Measurements from ENCODE around the gene MAOA.

GRCh38 chrX:41033635-41033839, 51.7 kb upstream of the USP9X start:
- RRBS = no CpG with 5 or more reads among the region's 3 CpGs

DNA sequence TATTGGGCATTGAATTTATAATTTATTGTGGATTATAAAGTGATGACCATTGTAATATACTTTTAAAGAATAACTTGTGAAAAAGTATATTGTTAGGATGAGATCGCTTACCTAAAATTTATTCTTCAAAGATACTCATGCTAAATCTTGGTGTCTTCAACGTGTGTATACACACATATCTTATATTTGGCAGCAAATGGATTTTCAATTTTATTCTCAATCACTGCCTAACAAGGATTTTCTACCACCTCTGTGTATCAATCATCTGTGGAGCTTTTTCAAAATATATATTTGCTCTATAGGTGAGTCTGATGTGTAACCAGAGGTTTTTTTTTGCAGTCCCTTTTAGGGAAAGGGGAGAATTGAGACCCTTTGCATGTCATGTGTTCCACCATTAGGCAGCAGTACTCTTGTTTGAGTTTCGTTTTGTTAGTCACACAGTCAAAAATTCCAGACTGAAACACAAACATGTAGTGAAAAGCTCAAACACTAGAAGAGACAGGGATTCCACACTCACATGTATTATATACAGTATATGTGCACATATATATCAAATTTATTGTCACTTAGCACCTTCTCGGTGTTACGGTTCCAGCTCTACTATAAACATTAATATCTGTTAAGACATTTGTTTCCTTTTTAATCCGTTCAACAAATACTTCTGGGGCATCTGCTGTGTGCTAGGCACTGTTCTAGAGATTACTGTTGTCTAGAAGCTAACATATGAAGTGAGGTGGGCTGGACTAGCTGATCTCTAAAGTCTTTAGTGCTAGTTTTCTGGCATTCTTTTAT, 5.3 kb downstream of the USP9X start:
- RRBS = no CpG with 5 or more reads among the region's 6 CpGs

GRCh38 chrX:41101382-41101604, 16.0 kb downstream of the USP9X start:
- RRBS = no CpG with 5 or more reads among the region's 5 CpGs

DNA sequence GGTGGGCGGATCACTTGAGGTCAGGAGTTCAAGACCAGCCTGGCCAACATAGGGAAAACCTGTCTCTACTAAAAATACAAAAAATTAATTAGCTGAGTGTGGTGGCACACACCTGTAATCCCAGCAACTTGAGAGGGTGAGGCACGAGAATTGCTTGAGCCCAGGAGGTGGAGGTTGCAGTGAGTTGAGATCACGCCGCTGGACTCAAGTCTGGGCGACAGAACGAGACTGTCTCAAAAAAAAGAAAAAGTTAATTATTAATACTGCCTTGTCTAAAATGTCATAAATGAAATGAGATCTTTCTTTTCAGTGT, 17.1 kb downstream of the USP9X start:
- RRBS = no CpG with 5 or more reads among the region's 6 CpGs

DNA sequence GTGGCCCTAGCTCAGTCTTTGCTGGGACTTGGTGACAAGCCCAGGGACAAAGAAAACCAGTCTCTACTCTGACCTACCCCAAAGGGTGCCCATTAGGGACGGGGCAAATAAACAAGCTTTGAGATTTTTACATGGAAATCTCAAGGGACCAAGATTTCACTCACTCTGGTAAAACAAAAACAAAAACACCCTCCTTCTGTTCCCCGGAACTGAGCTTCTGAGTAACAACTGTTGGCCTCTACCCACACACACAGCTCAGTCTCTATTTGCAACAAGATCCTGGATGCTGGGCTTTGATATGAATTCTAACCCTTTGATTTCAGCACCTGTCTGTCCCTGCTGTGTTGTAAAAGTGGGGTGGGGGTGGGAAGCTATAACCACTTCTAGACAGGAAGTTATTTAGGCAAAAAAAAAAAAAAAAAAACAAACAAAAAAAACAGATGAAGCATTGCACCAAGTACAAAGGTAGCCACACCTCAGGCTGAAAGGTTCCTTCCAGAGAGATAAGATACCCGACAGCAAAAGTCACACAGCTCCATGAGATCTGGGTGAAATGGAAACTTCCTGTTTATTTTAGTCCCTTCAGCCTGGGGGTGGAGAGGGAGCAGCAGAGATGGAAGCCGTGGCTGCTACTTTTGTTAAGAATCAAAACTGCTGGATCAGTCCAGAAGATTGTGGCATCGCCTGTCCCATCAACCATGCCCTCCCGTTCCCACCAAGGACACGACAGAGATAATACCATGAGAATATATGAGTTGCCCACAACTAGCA, 49.2 kb downstream of the DDX3X start:
- RRBS = no CpG with 5 or more reads among the region's 7 CpGs

DNA sequence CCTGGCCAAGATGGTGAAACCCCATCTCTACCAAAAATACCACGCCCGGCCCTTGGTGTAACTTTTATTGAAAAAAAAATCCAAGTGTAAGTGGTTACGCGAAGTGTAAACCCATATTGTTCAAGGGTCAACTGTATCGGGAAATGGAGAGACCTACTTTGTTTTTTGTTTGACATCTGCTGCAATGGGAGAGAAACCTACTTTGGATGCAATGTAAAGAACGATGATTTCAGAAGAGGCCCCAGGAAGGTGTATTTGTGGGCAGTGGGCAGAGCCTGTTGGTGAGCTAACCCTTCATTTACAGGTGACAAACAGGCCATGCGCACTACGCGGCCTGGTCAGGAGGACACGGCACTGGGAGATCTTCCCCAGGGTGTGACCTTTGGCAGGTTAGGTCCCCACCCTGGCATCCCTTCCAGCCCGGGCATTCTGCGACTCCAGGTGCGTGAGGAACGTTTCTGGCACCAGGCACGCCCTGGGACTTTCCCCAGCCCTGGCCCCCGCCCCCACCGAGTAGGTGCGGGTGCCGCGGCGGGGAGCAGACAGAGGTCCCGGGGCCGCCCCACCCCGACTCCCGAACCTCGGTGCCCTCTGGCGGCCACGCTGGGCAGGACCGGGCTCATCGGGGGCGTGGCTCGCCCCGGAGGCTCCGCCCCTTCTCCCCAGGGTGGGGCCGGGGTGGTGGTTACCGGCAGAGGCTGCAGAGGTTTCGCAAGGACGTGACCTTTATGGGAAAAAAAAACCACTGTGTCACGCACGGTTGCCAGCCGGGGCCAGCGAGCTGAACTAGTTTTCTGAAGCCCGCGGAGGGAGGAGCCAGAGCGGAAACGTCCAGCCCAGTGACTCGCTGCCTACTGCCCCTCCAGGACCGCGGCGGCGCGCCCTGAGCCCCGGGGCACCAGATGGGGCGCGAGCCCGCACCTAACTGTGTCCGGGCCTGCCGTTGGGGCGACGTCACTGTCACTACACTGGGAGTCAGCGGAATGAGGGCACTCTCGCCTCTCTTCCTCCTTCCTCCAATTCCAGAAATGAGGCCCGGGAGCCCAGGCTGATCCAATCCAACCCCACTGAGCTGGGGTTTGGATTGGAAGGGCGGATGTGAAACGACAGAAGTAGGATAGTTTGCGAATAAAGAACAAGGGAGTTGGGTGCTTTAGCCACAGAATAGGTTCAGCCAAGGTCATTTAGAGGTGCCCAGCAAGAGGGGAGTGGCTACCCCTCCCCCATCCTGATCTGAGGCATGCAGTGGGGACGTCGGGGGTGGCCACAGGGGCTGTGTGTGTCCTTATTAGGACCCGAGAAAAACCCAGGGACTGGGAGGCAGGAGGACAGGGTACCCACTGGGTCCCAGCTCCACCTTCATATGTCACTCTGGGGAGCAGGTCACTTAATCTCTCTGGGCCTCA, 4.9 kb upstream of the NYX start:
- RRBS = 5% methylated on average over 28 of the region's 69 CpGs

GRCh38 chrX:41491503-41492082, 44.5 kb downstream of the NYX start:
- RRBS = no CpG with 5 or more reads among the region's 9 CpGs

GRCh38 chrX:41556786-41557448, 109.8 kb downstream of the NYX start:
- RRBS = no CpG with 5 or more reads among the region's 3 CpGs

GRCh38 chrX:41559305-41560165, 112.4 kb downstream of the NYX start:
- RRBS = no CpG with 5 or more reads among the region's 7 CpGs

GRCh38 chrX:41560923-41561449, 113.8 kb downstream of the NYX start:
- RRBS = no CpG with 5 or more reads among the region's 2 CpGs

DNA sequence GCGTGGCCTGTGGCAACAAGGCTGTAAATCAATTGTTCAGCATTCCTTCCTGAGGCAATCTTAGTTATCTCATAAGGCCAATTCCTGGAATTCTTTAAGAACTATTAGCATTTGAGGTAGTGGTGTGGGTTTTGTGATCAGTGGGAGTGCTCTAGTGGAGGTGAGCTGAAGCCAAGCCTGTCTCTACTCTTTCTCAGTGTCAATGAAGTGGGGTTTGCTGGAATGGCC, 5.1 kb upstream of the GPR82 start:
- RRBS = no CpG with 5 or more reads among the region's 1 CpG

- RRBS = no CpG with 5 or more reads among the region's 3 CpGs
Observed at GRCh38 chrX:41764186-41765076, 40.5 kb downstream of the GPR82 start.

- RRBS = no CpG with 5 or more reads among the region's 4 CpGs
Observed at GRCh38 chrX:42944134-42944903, 166.4 kb upstream of the PPP1R2C start.

DNA sequence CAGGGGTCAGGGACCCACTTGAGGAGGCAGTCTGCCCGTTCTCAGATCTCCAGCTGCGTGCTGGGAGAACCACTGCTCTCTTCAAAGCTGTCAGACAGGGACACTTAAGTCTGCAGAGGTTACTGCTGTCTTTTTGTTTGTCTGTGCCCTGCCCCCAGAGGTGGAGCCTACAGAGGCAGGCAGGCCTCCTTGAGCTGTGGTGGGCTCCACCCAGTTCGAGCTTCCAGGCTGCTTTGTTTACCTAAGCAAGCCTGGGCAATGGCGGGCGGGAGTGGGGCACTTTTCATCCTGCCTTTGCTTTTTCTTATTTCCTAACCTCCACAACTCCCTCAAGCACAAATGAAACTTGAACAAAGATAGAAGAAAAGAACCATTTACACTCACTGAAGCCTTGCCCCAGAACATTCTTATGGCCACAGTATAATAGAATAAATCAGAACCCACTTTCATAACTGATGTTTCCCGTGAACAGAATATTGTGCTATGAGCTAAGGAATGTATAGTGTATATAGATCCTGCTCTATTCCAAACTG, 344.5 kb upstream of the MAOA start:
- RRBS = no CpG with 5 or more reads among the region's 6 CpGs

DNA sequence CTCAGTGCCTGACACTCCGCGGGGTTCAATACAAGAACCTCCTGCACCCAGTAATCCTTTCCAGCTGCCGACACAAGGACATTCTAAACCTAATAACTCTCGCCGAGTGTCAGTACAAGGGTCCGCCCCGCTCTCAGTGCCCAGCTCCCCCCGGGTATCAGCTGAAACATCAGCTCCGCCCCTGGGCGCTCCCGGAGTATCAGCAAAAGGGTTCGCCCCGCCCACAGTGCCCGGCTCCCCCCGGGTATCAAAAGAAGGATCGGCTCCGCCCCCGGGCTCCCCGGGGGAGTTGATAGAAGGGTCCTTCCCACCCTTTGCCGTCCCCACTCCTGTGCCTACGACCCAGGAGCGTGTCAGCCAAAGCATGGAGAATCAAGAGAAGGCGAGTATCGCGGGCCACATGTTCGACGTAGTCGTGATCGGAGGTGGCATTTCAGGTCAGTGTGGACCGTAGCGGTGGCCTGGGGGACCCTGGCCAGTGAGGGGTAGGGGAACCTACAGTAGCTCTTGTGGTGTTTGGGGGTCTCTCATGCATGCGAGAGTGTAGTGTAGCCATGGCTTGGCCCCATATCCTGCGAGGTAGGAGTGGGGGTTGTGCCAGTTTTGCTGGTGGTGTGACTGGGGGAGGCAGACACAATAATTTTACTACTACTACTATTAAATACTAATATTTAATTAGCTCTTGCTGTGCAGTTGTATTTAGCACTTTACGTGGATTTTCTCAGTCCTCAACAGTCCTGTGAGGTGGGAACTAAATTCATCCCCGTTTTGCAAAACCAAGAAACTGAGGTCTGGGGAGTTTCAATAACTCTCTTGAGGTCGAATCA, at the start of gene MAOA:
Gene MAOA (plus strand): TSS at position 322 of the 827 bp plus-strand sequence.
- RRBS = no CpG with 5 or more reads among the region's 36 CpGs

DNA sequence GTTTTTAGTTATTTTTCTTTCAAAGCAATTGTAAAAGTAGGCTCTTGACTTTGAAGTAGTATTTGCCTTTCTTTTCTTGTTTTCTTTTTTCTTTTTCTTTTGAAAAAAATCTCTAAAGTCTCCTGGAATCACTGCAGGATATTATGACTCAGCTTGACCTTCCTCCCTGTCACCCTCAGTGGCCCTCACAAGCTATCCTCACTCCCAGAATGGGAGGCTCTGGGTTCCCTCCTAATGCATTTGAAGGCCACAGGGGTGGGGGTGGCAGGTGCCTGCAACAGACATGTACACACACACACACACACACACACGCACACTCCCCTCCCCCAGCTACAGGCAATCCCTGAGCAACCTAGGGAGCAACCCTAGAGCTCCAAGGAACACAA, 37.4 kb downstream of the MAOA start:
- RRBS = no CpG with 5 or more reads among the region's 1 CpG

DNA sequence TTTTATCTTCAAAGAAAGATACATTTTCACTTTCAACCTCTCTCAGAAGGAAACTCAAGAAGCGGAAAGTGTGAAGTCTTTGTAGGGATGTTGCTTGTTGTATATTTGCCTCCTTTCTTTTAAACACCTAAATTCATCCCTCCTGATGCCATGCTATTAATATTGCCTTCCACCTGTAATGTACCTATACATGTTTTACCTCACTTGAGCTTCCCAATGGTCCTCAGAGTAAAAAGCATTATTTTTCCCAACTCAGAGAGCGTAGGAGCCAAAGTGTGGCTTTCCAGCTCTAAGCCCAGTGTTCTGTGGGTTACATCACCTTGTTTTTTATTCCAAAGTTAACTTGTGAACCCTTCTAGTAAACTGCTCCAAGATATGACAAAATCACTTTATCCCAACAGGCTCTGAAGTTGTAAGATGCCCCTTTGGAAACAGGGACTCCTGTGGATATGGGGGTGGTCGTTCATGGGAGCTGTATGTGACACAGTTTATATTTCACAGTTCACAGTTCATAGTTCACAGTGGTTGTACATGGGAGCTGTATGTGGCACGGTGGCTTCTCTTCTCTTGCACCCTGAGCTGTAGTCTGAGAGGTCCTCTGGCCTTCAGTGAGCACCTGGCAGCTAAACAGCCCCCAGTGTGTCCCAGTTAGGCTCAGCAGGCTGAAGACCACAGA, 44.0 kb downstream of the MAOA start:
- RRBS = no CpG with 5 or more reads among the region's 4 CpGs

GRCh38 chrX:43881273-43882128, 749 bp downstream of the MAOB start:
- RRBS = no CpG with 5 or more reads among the region's 20 CpGs

DNA sequence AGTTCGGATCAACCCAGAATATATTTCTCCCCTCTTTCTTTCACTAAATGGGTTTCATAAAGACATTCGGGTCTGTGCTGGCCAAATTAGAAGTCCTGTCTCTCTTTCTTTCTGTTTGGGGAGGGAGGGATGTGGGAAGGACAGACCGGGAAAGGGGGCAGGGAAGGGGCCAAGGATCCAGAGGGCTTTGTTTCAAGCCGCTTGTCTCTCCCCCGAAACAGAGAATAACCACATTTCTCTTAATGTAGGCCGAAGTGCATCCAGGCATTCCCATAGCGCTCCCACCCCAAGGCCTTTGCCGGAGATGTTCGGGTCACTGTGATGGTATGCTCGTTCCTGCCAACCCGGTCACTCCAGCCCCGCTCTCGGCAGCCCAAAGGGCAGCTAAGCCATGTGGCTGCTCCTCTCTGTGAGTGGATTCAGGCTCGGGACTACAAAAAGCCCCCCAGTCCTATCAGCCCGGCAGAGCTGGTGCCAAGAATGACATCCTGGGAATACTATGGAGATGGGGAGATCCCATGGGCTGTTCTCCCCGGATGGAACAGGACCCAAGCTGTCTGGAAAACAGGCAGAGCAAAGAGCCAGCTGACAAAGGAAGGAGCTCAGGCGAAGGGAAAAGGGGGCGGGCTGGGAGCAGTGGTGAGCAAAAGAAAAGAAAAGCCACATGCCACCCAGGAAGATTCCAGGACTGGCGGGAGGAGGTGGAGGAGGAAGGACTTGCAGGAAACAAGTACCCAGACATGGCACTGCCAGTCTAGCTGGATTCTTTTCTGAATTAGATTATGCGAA, 3.8 kb downstream of the NDP start:
- RRBS = 92% methylated on average over 9 of the region's 20 CpGs

Measured in PFSK-1 (cell line).